Prostate gland (tissue), 2 donors: ENCODE measurements around a stretch of chr13.

DNA sequence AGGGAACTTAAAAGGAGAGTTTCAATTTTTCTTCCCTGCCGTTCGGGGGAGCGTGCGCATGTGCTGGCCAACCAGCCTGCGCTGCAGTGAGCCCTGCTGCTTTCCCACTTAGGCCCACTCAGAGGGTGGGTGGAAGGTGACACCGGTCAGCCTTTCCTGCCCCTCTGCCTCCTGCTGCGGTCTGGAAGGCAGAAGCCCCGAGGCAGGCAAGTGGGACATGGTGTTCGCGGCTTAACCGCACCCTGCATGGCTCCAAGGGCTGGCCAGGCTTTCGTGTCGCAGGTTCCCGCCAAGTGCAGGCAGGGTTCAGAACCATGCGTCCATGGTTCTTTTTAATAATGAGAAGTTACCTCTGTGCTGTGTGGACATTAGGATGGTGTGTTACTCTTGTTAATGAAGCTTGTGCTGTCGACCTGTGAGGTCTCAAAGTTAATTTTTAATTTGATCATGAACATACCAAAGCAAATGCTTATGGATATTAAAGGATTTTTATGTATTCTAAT is 971 bp downstream of the DGKH start:
- PRO-cap, result bidirectional peak, plus-strand start at position 38 of the sequence, minus-strand start outside the sequence
- RAMPAGE, long total RNA, 2 experiments, result no peak in any of the 2 experiments

DNA sequence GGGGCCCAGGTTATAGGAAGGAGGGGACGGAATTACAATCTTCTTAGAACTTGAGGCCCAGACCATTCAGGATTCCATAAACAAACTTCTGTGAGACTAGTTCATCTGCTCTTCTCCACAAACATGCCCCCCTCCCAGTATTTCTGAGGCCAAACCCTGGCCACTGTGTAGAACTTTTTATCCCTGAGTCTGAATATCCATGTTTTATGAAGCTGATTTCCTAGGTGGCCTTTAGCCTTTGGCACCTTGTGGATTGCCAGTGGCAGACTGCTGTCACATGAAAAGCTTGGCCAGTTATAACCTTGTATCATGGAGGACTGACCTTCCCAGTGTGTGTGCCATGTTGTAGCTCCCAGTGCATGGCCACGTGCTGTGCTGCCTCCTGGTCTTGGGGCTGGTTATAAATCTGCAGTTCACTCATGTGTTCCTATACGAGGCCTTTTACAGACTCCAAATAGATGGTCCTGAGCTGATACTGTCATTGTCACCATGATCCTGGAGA is 91.6 kb downstream of the DGKH start:
- PRO-cap, result no peak
- RAMPAGE, long total RNA, 2 experiments, result no peak in any of the 2 experiments

- PRO-cap, result no peak
- RAMPAGE, long total RNA, 2 experiments, result no peak in any of the 2 experiments
Measured at GRCh38 chr13:42219025-42220069, 52.6 kb upstream of the AKAP11 start.

GRCh38 chr13:42302289-42302977 is 30.5 kb downstream of the AKAP11 start:
- PRO-cap, result no peak
- RAMPAGE, long total RNA, 2 experiments, result no peak in any of the 2 experiments

DNA sequence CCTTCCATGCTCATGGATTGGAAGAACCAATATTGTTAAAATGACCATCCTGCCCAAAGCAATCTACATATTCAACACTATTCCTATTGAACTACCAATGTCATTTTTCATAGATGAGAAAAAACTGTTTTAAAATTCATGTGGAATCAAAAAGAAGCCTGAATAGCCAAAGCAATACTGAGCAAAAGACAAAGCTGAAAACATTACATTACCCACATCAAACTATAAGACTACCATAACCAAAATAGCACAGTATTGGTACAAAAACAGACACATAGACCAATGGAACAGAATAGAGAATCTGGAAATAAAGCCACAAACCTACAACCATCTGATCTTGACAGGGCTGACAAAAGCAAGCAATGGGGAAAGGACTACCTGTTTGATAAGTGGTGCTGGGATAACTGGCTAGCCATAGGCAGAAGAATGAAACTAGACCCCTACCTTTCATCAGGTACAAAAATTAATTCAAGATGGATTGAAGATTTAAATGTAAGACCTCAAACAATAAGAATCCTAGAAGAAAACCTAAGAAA is 123.0 kb upstream of the TNFSF11 start:
- PRO-cap, result no peak
- RAMPAGE, long total RNA, 2 experiments, result no peak in any of the 2 experiments

- PRO-cap, result no peak
- RAMPAGE, long total RNA, 2 experiments, result no peak in any of the 2 experiments
Measured at GRCh38 chr13:42747080-42747951, 34.1 kb upstream of the FAM216B start.

DNA sequence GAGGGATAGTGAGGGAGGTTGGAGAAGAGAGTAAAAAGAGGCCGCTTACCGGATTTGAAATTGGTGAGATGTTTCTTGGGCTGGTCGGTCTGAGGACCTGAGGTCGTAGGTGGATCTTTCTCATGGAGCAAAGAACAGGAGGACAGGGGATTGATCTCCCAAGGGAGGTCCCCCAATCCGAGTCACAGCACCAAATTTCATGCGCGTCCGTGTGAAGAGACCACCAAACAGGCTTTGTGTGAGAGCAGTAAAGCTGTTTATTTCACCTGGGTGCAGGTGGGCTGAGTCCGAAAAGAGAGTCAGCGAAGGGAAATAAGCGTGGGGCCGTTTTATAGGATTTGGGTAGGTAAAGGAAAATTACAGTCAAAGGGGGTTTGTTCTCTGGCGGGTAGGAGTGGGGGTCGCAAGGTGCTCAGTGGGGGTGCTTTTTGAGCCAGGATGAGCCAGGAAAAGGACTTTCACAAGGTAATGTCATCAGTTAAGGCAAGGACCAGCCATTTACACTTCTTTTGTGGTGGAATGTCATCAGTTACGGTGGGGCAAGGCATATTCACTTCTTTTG is 91.2 kb downstream of the FAM216B start:
- PRO-cap, result no peak
- RAMPAGE, long total RNA, 2 experiments, result no peak in any of the 2 experiments

DNA sequence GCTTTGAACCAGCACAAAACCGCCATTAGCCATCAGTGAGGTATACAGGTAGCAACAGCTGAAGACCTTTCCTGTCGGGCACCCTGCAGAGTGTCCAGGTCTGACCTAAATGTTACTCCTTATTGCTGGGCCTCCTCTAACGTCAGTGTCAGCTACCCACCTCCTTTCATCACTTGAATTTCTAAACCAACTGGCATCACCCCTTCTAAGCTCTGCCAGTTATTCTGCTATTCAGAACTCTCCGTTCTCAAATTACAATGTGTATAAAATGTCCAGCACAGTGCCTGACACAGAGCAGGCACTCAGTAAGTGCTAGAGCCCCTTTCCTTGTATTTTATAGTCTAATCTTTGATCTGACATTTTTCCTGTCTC is 178.0 kb downstream of the ENOX1 start:
- PRO-cap, result no peak
- RAMPAGE, long total RNA, 2 experiments, result no peak in any of the 2 experiments

GRCh38 chr13:43878936-43879313 is 615 bp downstream of the CCDC122 start:
- PRO-cap, result unidirectional peak, plus-strand start at chr13:43879155
- RAMPAGE, long total RNA, 2 experiments, result no peak in any of the 2 experiments

- PRO-cap, result no peak
- RAMPAGE, long total RNA, 2 experiments, result no peak in any of the 2 experiments
Measured at GRCh38 chr13:44108206-44109125, 52.6 kb downstream of the SMIM2 start.

DNA sequence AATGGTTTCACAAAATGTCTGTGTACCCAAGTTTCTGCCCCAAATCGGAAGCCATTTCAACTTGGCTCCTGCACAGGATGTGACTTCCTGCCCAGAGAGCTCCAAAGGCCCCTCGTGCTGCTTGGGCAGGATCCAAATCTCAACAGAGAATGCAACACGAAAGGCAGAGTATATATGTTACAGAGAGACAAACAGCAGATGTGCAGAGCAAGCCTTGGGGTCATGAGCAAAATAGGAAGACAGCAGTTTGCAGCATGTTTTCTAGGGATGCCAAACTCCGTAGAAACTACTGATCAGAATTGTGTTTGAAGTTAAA is 95.4 kb upstream of the SERP2 start:
- PRO-cap, result no peak
- RAMPAGE, long total RNA, 2 experiments, result no peak in any of the 2 experiments

- PRO-cap, result no peak
- RAMPAGE, long total RNA, 2 experiments, result no peak in any of the 2 experiments
Measured at GRCh38 chr13:44351552-44351899, 22.1 kb upstream of the SERP2 start.

DNA sequence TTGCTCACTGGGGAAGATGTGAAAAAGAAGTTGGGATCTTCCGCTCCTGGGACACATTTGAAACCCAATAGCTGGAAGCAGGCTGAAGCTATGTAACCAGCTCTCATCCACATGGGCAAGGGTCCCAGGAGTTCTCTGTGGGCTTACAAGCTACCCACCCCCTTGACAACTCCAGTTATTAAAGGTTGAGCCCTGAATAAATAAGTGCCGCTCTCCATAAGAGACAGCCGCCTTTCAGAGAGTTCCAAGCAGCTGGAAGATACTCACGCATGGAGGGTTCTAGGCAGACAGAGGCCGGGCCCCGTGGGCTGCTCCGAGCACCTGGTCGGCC is 22.9 kb downstream of the SERP2 start:
- PRO-cap, result no peak
- RAMPAGE, long total RNA, 2 experiments, result no peak in any of the 2 experiments

DNA sequence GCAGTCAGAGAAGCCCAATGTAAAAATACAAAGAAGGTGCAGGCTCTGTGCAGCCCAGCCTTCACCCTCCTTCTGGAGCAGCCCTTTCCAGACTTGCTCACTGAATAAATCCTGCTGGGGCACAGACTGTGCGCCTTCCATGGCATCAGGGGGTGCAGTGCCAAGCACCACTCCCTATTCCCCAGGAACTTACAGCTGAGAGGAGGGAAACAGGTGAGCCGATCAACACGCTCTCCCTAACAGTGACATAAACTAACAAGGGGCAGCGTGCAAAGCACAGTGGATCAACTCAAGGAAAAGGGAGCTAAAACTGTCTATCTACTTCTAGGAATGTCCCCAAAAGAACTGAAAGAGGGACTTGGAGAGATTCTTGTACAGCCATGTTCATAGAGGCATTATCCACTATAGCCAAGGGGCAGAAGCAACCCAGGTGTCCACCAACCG is 32.5 kb downstream of the SERP2 start:
- PRO-cap, result no peak
- RAMPAGE, long total RNA, 2 experiments, result no peak in any of the 2 experiments

GRCh38 chr13:44434334-44434912 is 60.8 kb downstream of the SERP2 start:
- PRO-cap, result bidirectional peak, plus-strand start at chr13:44434713, minus-strand start at chr13:44434412; unidirectional peak, minus-strand start at chr13:44434798
- RAMPAGE, long total RNA, 2 experiments, result no peak in any of the 2 experiments

DNA sequence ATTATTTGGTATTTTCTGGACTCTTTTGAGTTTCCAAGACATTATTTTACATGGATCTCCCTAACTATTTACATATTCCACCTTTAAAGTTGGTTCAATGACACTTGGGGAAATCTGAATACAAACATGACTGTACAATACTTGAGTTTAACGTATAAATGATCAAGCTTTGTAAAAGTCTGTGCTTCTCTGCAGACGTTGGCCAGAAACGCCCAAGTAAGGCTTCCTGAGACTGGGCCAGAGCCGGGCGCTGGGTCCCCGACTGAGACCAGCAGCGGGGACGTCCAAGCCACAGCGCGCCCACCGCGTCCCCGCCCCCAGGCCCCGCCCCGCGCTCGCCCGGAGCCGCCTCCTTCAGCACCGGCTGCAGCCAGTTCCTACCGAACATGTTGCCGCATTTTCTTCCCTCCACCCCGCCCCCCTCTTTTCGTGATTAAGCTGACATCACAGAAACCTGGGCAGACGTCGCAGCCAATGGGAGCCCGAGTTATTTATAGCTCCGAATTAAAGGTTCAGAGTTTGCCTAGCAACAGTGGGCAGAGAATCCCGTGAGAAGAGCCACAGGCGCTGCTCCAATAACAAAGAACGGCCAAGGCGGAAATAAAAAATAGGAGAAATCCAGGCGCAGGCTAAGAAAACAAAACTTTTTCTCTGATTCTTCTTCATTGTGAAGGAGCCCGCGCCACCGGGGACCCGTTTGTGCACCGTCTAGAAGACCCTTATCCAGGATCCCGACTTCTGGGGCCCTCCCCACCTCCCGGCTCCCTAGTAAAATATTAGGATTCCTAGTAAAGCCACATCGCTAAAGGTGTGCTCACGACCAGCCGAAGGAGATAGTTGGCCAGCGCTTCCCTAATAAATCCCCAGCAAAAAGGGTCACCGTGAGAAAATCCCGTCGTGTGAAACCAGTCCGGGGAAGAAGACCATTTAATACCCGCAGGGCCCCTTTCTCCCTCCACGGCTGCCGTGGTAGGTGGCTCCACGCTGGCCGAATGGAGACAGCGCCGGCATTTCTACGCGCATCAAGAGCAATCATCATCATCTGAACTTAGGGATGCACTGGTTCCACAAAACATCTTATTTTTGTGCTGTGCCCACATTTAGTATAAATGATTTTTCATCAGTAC is 61.7 kb downstream of the SERP2 start:
- PRO-cap, result bidirectional peak, plus-strand start at position 539 of the sequence, minus-strand start at position 313 of the sequence; bidirectional peak, plus-strand start at position 799 of the sequence, minus-strand start at position 707 of the sequence
- RAMPAGE, long total RNA, 2 experiments, result start-site peak on the plus strand in 1 of 2 experiments, centred at position 540 of the sequence, 13 reads per replicate

- PRO-cap, result unidirectional peak, minus-strand start at chr13:44760085
- RAMPAGE, long total RNA, 2 experiments, result no peak in any of the 2 experiments
Measured at GRCh38 chr13:44759930-44760348, 183.8 kb upstream of the TSC22D1 start.

DNA sequence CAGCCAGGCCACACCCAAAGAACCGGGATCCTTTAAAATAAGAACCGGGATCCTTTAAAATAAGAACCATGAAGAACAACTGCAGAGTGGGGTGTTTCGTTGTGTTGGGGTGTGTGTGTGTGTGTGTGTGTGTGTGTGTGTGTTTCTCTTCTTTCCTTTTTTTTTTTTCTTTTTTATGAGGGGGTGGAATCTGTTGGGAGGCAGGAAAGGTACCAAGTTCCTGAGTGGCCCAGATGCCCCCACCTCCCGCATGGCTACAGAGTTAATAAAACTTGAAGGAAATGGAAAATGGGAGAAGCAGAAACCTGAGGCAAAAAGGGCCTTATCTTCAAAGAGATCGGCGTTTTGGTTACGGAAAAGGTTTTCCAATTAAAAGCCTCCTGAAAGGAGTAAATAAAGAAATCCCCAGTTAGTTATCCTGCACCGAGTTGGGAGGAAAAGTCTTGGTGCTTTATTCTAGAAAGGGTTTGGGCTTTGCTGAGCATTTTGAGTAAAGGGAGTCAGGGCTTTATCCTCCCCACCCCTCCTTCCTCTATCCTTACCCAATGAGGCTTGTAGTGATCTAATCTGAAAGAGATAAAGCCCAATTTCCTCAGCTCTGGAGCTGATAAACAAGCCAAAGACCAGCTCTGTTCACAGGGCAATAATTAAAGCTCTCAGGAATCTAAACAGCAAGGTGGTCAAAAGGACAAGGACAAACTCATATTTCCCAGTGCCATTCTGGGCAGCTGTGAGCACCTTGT is 188.7 kb upstream of the TSC22D1 start:
- PRO-cap, result no peak
- RAMPAGE, long total RNA, 2 experiments, result no peak in any of the 2 experiments

GRCh38 chr13:44922168-44922963 is 66.9 kb downstream of the NUFIP1 start:
- PRO-cap, result bidirectional peak, plus-strand start at chr13:44922700, minus-strand start at chr13:44922599
- RAMPAGE, long total RNA, 2 experiments, result no peak in any of the 2 experiments

- PRO-cap, result unidirectional peak, minus-strand start at chr13:44969979
- RAMPAGE, long total RNA, 2 experiments, result no peak in any of the 2 experiments
Measured at GRCh38 chr13:44969867-44970253, 19.4 kb downstream of the NUFIP1 start.